Measurements from ENCODE around the genes MIER2, THEG, SHC2 and FGF22.

GRCh38 chr19:70743-71201 lies 36.1 kb upstream of the OR4F17 start:
- PRO-cap, 2 experiments, result no peak in any of the 2 experiments

- PRO-cap, 2 experiments, result no peak in any of the 2 experiments
Measured at GRCh38 chr19:290057-291054, 847 bp downstream of the PLPP2 start.

GRCh38 chr19:305333-306296 lies 14.4 kb upstream of the PLPP2 start:
- PRO-cap, 2 experiments, result no peak in any of the 2 experiments

GRCh38 chr19:334035-334638 lies 10.5 kb downstream of the MIER2 start:
- PRO-cap, 2 experiments, result no peak in any of the 2 experiments

GRCh38 chr19:342477-343074 lies 2.0 kb downstream of the MIER2 start:
- PRO-cap, 2 experiments, result no peak in any of the 2 experiments

DNA sequence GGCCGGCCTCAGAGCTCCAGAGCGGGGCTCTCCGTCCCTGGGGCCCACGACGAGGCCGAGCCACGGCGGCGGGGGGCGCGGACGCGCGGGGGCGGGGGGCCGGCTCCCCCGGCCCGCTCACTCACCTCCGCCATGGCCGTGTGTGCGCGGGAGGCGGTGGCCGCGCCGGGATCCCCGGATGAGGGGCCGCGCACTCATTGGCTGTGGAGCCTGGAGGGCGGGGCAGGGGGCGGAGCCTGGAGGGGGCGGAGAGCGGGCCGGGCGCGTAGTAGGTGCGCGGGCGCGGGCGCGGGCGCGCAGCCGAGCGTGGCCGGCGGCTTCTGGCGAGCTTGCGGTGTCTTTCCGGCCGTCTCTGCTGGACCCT lies at the start of gene MIER2:
TSS of gene MIER2 (minus strand) at position 148 of the 364 bp plus-strand sequence.
- PRO-cap, 2 experiments, result peak in 2 of 2 experiments; most common plus-strand start position 297 of the sequence (in 1); most common minus-strand start position 134 of the sequence (in 1)

DNA sequence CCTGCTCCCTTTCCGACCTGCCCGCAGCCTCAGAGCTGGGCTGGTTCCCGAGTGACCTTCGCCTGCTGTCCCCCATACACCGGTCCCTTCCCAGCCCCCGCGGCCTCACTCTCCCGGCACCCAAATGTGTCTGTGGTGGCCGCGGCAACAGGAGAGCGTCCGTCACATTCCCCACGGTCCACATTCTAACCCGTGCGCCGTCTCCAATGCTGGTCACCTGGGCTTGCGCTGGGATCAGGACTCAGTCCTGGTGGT lies at the start of gene THEG:
TSS of gene THEG (minus strand) at position 132 of the 255 bp plus-strand sequence.
- PRO-cap, 2 experiments, result no peak in any of the 2 experiments

DNA sequence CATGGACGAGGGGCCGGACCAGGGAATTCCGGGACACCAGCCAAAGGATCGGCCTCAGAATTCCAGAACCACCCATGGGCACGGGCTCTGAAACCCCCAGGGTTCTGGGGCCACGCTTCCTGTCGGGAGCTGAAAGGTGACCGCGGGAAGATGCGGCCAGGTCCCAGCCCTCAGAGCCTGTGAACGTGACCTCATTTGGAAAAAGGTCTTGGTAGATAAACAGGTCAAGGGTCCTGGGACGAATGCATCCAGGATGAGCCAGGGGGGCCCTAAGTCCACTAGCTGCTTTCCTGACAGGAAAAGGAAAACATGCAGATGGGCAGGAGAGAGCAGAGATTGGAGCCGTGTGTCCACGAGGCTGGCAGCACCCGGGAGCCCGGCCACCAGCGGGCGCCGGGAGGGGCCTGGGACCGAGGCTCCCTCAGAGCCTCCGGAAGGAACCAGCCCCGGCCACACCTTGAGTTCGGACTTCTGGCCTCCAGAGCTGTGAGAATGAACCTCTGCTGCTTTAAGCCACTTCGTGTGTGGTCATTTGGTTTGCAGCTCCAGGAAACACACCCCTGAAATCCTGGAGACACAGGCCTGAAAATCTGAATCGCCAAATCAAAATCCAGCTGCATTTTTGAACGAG lies 10.3 kb upstream of the C2CD4C start:
- PRO-cap, 2 experiments, result no peak in any of the 2 experiments

DNA sequence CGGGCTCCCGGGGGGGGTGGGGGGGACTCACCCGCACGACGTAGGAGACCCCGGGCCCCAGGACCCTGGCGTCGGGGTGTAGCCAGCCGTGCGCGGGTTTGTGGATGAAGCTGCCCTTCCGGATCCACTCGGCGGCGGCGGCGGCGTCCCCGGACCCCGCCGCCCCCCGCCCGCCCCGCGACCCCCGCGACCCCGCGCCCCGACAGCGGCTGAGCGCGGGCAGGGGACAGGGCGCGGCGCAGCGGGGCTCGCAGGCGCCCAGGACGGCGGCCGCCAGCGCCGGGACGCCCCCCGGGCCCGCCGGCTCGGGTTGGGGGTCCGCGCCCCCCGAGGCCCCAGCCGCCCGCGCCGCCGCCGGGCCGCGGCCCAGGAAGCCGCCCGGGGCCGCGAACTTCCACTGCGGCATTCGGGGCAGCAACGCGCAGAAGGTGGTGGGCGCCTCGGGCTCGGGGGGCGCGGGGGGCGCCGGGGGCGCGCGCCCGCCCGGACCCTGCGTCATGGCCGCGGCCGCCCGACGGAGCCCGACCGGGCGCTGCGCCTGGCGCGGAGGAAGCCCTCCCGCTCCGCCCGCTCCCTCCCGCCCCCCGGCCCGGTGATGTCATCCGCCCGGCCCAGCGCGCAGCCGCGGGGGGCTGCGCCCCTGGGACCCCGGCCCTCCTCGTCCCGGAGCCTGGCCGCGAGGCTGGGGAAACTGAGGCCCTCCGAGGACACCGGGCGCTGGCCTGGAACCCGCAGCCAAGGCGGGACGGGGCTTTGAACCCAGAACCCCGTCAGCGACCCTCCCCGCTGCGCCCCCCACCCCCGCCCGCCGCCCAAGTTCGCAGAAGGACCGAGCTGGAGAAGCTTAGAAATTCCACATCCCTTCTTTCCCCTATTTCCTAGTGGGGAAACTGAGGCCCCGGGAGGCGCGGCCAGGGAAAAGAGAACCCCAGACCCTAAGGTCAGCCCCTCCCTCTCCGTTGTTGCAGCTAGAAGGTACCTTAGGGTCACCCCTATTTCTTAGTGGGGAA lies at the start of gene SHC2:
TSS of gene SHC2 (minus strand) at position 536 of the 1,010 bp plus-strand sequence.
- PRO-cap, 2 experiments, result no peak in any of the 2 experiments

DNA sequence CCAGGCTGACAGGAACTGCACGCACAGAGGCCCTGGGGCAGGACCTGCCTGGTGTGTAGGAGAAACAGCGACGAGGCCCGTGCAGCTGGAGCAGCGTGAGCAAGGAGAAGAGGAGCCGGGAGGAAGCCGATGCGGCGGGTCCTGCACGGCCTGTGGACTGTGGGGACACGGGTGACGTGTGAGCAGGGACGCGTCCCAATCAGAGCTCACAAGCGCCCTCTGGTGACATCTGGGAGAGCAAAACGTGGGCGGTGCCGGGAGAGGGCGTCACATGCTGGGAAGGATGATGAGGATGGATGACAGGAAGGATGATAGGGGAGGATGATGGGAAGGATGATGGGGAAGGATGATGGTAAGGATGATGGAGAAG lies 5.3 kb upstream of the ODF3L2 start:
- PRO-cap, 2 experiments, result no peak in any of the 2 experiments

- PRO-cap, 2 experiments, result no peak in any of the 2 experiments
Measured at GRCh38 chr19:536352-537178, 5.0 kb downstream of the CDC34 start.

DNA sequence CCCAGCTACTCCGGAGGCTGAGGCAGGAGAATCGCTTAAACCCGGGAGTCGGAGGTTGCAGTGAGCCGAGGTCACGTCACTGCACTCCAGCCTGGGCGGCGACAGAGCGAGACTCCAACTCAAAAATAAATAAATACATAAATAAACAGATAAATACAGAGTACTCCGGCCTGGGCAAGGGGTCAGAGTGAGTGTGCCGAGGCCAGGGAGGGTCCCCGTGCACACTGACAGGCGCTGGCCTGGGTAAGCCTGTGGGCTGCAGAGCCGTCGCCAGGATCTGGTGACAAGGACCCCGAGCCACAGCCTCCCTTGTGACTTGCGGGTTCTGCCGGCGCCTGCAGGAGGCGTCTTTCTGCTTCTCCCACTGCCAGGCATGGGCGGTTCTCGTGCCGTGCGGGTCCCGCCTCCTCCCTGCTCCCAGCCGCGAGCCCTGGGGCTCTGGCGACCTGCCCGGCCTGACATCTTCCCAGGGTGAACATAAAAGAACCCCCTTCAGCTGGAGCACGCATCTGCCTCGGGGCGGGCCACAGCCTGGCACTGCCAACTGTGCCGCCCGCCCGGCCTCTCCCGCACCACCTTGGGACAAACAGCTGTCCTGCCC lies 1.6 kb upstream of the HCN2 start:
- PRO-cap, 2 experiments, result no peak in any of the 2 experiments

DNA sequence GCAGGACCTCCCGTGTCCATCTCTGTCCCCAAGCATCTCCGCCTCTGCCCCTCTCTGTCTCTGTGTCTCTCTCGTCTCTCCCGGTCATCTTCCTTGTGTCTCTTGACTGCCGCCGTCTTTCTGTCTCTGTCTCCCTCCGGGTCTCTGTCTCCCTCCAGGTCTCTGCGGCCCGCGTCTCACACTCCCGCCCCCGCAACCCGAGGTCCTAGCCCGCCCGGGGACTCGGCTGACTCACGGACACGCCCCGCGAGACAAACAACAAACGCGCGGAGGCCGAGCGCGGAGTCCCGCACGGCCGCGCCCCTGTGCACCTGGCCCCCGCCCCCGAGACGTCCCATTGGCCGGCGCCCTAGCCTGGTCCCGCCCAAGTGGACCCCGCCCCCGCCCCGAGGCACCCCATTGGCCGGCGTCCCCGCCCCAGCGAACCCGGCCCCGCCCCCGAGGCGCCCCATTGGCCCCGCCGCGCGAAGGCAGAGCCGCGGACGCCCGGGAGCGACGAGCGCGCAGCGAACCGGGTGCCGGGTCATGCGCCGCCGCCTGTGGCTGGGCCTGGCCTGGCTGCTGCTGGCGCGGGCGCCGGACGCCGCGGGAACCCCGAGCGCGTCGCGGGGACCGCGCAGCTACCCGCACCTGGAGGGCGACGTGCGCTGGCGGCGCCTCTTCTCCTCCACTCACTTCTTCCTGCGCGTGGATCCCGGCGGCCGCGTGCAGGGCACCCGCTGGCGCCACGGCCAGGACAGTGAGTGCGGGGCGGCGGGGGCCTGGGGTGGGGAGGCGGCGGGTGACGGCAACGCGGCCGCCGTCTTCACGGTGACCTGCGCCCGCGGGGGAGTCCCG lies at the start of gene FGF22:
TSS of gene FGF22 (plus strand) at position 479 of the 837 bp plus-strand sequence.
- PRO-cap, 2 experiments, result no peak in any of the 2 experiments

- PRO-cap, 2 experiments, result no peak in any of the 2 experiments
Measured at GRCh38 chr19:641951-642565, 2.4 kb downstream of the FGF22 start.

- PRO-cap, 2 experiments, result no peak in any of the 2 experiments
Measured at GRCh38 chr19:661416-662083, 1.5 kb downstream of the RNF126 start.

DNA sequence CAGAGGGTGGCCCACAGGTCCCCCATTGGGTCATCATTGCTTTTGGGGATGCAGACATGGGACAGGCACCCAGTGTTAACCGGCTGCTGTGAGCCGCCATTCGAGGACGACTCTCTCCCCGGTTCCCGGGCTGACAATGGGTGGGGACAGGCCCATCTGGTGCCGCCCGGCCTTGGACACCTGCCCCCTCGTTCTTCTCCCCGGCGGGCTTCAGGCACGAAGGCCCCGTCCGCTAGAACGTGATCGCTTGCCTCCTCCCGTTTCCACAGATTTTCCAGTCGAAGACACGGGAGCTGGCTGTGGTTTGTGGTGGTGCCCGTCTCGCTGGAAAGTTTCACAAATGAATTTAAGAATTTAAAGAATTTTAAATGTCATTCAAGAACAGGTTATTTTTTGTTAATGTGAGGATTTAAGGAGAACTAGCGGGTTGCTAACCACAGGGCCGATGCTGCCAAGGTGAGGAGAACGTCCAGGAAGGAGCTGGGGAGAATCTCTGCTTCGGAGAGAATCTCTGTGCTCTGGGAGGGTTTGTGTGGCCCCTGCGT lies 2.1 kb downstream of the PALM start:
- PRO-cap, 2 experiments, result no peak in any of the 2 experiments

DNA sequence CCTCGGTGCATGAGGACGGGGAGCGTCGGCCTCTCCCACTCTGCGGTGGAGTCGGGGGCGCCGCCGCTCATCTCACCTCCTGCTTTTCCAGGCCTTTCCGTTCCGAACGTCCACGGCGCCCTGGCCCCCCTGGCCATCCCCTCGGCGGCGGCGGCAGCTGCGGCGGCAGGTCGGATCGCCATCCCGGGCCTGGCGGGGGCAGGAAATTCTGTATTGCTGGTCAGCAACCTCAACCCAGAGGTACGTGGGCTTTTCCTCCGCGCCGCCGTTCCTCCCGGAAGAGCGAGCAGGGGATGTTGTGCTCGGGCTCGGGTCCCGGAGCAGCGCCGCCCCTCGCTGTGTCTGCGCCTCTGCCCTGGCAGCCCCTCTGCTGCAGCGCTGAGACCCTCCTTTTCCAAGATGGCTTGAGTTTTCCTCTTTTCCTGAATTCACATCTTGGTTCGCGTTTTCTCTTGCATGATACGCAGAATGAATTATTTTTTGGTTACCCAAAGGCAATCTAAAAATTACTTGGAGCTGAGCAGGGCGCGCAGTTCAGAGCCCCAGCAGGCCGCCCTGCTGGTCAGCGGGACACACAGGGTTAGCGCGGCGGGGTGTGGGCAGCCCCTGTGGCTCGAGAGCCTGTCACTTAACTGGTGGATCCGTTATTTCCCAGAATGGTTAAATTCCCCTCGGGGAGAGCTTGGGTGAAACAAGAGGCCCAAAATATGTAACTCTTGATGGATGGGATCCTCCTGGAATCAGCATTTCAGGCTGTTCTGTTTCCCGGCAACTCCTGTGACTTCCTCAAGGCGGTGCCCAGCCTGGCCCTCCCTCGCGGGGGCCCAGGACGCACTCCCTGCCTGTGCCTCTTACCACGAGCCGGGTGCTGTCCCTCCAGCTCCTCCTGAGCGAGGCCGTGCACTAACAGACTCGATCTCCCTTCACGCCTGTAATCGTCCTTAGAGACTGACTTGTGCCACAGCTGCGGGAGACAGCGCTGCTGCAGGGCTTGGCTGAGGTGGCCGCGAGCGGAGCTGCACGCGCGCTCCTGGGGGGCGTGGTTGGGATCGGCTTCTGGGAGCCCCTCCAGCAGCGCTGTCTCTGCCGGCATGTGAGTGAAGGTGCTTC lies 9.4 kb downstream of the PTBP1 start:
- PRO-cap, 2 experiments, result peak in 1 of 2 experiments; most common plus-strand start position 282 of the sequence (in 1)

DNA sequence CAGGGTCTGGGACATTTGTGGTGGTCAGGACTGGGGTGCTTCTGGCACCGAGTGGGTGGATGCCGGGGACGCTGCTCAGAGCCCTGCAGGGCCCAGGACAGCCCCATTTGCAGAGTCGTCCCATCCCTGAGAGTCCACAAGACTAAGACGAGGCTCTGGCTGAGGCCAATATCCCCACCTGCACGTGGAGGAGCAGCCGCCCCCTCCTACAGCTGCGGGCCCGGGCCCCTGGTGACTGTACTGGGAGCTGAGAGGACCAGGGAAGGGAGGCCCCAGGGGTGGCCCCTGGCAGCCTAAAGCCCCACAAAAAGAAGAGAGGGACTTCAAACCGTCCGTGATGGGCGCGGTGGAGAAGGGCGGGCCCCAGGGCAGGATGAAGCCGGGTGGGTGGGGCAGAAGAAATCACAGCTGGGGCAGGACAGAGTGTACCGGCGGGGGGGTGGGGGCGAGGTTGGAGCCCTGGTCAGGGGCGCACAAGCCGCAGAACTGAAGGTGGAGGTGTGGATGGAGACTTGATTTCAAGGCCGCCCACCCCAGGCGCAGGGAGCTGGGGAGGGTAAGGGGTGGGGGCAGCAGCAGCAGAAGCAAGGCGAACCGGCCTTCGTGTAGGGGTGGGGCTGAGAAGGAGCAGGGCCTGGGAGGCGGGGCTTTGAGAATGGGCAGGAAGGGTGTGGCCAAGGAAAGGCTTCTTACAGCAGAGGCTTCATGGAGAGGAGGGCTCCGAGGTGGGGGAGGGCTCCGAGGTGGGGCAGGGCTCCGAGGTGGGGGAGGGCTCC lies 12.9 kb downstream of the CFD start:
- PRO-cap, 2 experiments, result no peak in any of the 2 experiments

DNA sequence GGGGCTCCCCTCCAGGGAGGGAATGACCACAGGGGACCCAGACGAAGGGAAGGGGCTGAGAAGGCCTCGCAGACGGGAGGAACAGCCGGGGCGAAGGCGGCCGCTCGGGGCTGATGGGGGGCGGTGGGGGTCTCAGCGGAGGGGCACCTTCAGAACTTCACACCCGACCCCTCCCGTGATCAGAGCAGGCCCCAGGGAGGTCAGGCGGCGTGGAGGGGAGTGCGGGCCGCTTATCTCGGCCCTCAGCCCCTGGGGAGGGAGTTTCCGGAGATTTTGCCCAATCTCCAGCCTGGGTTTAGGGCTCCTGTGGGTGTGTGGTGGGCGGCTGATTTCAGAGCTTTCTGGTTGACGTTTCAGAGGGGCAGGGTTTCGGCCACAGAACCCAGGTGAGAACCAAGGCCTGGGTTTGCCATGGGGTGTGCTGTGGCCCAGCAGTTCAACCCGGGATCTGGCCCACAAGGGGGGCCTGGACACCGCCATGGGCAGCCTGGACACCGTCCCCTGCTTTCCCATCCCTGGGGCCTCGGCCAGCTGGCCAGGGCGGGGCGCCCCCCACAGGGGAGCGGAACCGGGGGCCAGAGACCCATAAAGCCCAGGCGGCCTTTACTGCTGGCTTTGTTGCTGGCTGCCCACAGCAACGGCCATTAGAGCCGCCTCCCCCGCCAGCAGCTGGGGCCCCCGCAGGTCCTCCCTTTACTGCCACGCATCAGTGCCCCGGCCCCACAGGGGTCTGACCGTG lies 29.0 kb downstream of the ARID3A start:
- PRO-cap, 2 experiments, result no peak in any of the 2 experiments

GRCh38 chr19:959981-960378 lies 24.2 kb upstream of the WDR18 start:
- PRO-cap, 2 experiments, result no peak in any of the 2 experiments